Sternocleidomastoid (tissue), 1 donor: ENCODE measurements around the genes COL8A2 and MAP7D1.

DNA sequence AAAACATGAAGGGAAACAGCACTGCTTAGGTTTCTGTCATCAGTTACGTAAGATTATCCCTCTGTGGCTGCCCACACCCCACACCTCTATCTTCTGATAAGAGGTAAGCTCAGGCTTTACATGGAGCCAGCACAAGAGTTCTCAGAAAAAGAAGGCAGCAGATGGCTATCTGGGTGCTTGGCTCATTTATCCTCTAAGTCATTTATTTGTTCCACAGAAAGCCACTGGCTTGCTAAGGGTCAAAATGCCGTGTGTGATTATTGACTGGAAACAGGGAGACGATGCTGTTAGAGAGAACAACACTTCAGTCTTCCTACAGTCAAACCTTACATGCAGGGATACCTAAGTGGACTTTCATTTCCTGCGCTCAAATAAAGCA is 57.4 kb downstream of the KIAA0319L start:
- PRO-cap: no peak

GRCh38 chr1:35502735-35503500 is 54.3 kb downstream of the KIAA0319L start:
- PRO-cap: no peak

DNA sequence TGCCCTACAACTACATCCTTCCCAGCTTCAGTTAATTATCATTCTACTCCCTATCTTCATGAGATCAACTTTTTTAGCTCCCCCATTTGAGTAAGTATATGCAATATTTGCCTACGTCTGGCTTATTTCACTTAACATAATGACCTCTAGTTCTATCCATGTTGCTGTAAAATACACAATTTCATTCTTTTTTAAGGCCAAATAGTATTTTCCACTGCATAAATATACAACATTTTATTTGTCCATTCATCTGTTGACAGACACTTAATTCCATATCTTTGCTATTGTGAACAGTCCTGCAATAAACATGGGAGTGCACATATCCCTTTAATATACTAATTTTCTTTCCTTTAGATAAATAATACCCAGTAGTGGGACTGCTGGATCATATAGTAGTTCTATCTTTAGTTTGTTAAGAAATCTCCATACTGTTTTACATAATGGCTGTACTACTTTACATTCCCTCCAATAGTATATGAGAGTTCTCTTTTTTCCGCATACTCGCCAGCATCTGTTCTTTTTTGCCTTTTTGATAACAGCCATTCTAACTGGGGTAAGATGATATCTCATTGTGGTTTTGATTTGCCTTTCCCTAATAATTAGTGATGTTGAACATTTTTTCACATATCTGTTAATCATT is 32.1 kb downstream of the KIAA0319L start:
- PRO-cap: no peak

- PRO-cap: no peak
These were observed 870 bp downstream of the TFAP2E start for GRCh38 chr1:35573851-35574517.

GRCh38 chr1:35708450-35709085 is 10.1 kb downstream of the C1orf216 start:
- PRO-cap: no peak

DNA sequence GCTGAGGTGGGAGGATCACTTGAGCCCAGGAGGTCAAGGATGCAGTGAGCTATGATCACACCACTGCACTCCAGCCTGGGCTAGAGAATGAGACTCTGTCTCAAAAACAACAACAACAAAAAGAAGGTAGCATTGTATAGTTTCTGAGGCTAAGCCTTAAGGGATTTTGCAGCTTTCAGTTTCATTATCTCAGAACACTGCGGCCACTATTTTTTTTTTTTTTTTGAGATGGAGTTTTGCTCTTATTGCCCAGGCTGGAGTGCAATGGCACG is 9.9 kb upstream of the CLSPN start:
- PRO-cap: no peak

GRCh38 chr1:35894126-35894645 is 11.2 kb downstream of the AGO1 start:
- PRO-cap: no peak

GRCh38 chr1:35921315-35922039 is 9.4 kb upstream of the AGO3 start:
- PRO-cap: no peak

DNA sequence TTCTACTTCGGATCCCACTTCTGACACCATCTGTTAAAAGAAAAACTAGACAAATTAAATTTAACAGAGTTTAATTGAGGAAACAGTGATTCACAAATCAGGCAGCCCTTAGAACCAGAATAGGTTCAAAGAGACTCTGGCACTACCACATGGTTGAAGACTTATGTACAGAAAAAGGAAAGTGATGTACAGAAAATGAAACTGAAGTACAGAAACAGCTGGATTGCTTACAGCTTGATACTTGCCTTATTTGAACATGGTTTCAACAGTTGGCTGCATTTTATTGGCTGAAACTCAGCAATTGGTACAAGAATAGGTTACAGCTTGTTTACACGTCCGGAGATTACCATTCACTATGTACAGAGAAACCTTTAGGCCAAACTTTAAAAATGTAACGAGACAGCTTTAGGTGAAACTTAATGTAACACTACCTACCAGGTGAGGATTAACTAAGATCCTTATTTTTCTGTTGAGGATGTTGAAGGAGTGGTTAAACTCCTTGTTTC is 60.5 kb upstream of the TEKT2 start:
- PRO-cap: no peak

DNA sequence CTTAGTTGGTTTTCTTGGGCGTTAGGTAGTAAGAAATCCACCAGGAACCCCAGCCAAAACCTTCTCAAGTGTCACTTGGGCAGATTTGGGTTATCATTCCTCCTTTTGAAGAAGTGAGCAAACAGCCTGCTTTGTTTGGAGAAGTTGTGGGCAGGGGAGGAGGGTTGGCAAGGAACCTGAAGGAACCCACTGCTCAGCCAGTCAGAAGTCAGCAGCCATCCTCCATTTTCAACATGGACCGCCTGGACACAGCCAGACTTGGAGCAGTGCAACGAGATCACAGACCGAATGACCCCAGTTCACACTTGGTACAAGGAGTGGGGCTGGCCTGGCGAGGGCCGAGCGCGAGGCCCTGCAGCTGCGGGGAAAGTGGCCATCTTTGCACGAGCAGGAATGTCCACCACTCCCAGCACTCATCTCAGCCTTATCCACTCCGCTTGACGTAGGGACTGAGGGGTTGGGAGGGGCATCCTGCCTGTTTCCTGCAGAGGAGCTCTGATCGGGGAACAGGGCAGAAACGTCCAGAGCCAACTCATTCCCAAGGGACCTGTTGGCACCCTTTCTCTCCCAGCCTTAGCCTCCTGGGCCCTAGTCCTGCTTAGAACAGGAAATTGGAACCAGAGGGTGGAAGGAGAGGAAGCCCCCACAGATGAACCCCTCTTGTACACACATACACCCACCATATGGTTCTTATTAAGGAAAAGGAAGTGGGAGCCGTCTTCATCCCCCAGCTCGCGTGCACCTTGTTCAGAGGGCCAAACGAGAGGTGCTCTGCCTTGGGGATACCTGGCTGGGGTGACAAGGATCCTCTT is 7.3 kb downstream of the ADPRS start:
- PRO-cap: bidirectional peak, plus-strand start at position 487 of the sequence, minus-strand start at position 290 of the sequence

DNA sequence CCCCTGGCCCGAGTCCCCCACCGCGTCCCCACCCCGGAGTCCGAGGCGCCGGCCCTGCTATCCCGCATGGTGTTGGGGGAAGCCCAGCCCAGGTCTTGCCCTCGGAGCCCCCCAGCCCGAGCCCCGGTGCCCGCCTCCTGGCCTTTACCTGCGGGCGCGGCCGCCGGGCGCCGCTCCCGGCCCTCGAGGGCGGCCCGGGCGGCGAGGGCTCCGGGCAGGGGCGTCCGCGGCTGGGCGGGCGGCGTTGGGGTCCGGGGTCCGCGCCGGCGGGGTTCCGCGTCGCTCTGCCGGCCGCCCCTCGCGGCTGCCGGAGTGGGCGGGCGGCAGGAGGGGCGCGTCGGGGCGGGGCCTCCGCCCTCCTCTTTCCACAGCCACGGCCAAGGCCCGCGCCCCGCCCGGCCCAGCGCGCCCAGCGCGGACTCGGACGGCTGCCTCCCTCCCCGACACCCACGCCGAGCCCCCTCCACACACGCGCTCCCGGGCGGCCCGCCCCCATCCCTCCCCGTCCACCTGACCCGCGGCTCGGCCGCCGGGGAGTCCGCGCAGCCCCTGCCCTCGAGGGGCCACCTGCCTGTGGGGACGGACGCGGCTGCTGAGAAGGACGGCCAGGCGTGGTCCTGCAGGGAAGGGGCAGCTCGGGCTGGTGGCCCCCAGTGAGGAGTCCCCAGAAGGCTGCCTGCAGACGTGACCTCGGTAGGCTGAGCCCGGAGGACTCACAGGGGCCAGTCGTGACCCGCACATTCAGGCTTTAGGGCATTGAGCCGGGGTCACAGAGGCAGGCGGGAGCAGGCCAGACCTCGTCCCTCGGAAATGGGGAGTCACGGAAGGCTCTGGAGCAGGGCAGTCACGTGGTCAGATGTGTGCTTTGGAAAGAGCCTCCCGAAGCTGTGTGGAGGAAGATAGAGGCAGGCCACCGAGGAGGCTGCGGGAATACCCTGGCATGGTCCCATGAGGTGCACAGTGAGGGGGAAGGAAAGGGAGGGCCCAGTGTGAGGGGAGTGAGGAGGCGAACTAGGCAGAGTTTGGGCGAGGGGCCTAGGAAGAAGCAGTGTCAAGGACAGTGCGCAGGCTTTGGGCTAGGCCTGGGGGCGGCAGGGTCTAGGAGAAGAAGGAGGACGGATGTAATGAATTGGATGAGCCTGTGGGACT is at the start of gene COL8A2:
TSS of gene COL8A2 (minus strand) at position 314 of the 1,149 bp plus-strand sequence.
- PRO-cap: bidirectional peak, plus-strand start at position 579 of the sequence, minus-strand start at position 314 of the sequence

DNA sequence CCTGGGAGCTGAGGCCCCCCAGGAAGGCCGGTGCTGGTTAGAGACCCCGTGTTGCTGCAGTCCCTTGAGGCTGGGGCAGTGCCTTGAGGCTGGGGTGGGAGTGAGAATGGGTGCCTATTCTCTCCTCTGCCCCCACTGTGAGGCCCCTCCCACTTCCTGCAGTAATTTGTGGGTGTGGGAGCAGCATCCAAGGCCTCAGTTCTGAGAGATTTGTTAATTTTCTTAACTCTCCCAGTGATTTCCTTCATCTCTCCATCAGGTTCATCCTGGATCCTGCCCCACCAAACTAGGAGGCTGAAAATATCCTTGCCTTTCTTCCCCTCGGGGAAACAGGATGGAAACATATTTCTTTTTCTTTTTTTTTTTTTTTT is 2.6 kb upstream of the TRAPPC3 start:
- PRO-cap: no peak

DNA sequence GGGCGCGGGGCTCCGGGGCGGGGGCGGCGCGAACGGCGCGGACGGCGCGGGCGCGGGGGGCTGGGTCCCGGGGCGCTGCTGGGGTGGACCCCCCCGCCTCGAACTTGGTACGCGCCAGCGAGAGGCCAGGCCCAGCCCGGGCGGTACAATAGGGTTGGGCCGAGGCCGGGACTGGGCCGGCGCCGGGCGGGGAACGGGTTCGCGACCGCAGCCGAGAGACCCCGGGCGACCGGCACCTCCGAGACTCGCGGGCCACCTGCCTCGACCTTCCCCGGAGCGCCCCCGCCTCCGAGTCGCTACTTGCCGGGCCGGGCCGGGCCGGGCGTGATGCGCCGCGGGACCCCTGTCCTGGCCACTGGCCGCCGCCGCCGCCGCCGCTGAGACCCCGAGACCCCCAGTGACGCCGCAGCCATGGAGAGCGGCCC is at the start of gene MAP7D1:
TSS of gene MAP7D1 (plus strand) at position 154 of the 425 bp plus-strand sequence.
- PRO-cap: bidirectional peak, plus-strand start at position 162 of the sequence, minus-strand start outside the sequence

DNA sequence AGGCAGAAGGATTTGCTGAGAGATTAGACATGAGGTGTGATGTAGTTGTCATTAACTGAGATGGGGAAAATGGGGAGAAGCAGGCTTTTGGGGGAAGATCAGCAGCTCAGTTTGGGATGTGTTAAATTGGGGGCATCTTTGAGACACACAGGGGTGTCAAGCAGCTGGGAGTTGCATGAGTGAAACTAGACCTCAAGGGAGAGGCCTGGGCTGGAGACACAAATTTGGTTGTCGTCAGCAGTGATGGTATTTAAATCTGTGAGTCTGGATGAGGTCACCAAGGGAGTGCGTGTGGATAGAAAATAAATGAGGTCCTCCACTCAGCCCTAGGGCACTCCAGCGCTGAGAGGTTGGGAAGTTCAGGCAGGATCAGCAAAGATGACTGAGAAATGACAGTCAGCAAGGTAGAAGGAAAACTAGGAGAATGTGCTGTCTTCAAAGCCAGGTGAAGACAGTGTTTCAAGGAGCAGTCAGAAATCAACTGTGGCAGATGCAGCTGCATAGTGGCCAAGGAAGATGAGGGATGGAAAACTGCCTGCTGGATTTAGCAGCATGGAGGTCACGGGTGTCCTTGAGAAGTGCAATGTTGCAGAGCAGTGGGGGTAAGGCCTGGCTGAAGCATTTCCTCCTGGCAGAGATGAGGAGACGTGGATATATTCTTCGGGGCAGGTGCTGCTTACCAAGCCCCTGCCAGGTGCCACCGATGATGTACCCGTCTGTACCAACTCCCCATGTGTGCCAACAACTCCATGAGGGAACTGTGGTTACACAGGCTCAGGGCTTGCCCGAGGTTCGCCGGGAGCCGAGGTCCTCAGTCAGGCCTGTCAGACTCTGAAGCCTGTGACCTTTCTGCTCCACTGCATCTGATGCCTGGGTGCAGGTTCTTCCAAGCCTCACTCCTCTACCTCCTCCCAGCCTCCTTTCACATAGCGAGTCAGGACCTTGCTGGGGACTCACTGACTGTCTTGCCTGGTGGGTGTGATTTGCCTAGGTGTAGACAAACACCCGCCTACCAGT is 11.2 kb downstream of the MAP7D1 start:
- PRO-cap: no peak

GRCh38 chr1:36172402-36173532 is 16.8 kb downstream of the MAP7D1 start:
- PRO-cap: no peak

DNA sequence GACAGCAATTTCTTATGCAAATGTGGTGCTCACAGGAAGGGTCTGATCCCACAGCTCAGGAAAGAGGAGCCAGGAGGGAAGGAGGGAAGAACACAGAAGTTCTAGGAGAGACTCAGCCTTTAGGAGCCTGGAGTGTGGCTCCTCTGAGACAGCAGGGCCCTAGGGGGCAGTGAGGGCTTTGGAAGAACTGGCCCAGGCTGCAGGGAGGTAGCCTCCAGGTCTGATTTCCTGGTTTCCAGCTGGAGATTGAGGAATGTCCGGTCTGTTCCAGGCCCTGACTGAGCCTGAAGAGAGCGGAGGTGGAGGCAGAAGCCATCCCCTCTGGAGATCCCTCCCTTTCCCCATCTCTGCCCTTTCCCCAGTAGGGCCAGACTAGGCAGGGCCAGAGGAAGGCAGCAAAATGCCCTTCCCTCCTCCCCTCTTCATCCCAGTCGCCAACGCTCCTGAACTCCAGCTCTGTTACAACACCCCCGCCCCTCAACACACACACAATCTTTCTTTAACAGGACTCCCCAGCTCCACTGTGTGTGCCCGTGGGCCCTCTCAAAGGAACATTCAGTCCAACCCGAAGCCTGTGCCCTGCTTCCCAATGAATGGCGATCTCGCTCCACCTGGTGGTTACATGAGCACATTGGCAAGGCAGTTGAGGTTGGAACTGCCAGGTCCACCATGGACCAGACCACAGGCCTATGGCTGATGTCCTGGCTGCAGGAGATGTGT is 31.9 kb downstream of the MAP7D1 start:
- PRO-cap: no peak

GRCh38 chr1:36204203-36204845 is 19.9 kb upstream of the THRAP3 start:
- PRO-cap: no peak

DNA sequence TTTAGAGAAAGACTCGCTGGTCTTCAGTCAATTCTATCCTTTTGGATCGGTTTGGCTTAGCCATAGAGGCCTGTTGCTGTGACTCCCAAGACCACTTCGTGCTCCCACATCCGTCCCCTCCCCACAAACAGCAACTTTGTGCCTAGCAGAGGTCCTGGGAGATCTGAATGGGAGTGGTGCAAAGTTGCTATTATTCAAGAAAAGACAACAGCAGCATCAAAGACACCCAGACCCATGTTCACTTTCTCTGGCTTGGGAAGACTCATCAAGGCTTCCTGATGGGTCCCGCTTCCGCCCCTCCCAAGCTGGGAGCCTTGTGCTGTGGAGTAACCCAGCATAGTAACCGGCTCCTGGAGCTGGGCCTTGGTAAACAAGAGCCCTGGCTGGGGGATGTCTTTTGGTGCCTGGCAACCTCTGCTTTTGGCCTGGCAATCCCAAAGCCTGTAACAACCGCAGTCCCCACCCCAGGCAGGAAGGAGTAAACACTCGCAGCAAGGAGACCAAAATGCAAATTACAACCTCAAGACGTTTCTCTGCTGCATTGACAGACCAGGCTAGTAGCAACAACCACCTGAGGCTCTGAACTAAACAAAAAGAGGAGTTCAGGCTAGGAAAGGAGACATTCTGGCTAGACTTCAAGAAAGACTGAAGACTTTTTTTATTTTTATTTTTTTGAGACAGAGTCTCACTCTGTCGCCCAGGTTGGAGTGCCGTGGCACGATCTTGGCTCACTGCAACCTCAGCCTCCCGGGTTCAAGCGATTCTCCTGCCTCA is 16.9 kb upstream of the THRAP3 start:
- PRO-cap: no peak

GRCh38 chr1:36301238-36301913 is 4.8 kb upstream of the SH3D21 start:
- PRO-cap: no peak

- PRO-cap: no peak
These were observed 5.2 kb upstream of the EVA1B start for GRCh38 chr1:36328598-36329161.